Mesangial cell (primary cell): ENCODE results near the genes SF1, MAP4K2 and CDC42BPG.

GRCh38 chr11:64764931-64765214 lies 5.1 kb upstream of the PYGM start:
- RAMPAGE, long total RNA, result no peak

DNA sequence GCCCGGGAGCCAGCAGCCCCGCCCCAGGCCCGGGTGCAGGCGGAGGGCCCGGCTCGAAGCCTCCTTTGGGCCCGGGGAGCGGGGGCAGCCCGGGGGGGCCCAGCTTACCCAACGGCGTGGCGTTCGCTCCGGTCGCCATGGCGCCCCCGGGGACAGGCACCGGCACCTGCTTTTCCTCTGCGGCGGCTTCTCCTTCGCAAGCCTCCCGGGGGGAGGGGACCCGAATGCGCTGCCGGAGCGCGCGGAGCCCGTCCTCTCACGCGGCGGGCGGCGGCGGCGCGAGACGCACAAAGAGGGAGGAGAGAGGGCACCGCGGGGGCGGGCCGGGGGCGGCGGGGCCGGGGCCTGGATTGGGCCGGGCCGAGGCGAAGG lies at the start of gene SF1:
Gene SF1 (minus strand): TSS at position 289 of the 372 bp plus-strand sequence.
- RAMPAGE, long total RNA, result start-site peak on the minus strand centred at position 241 of the sequence, 86 bp wide, 811 reads

DNA sequence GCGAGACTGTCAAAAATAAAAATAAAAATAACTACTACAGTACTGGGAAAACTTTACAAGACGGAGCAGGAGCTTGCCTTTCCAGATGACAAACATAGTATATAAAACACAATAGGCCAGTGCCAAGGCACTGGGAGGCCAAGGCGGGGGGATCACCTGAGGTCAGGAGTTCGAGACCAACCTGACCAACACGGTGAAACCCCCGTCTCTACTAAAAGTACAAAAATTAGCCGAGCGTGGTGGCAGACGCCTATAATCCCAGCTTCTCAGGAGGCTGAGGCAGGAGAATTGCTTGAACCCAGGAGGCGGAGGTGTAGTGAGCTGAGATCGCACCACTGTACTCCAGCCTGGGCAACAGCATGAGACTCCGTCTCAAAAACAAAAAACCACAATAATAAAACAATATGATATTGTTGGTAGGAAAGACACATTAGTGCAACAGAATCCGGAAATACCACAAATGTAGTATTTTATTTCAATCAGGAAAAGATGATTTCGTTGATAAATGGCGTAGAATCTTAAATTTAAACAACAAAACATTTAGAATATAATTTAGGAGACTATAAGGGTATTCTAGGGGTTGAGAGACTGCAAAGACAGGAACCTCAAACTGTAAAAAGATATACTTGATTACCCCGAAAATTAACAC lies 1.5 kb upstream of the SF1 start:
- RAMPAGE, long total RNA, result no peak

DNA sequence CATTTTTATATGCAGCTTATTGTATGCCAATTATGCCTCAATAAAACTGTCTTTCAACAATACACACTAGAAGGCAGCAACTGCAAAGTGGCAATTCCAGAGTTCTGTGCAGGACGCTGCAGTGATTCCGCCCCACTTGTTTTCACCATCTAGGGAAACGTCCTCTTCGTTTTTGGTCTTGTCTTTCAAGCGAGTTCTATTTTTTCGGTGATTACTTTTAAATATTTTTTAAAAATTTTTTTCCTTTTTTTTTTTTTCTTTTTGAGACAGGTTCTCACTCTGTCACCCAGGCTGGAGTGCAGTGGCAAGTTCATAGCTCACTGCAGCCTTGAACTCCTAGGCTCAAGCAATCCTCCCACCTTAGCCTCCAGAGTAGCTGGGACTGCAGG lies 7.0 kb upstream of the SF1 start:
- RAMPAGE, long total RNA, result no peak

DNA sequence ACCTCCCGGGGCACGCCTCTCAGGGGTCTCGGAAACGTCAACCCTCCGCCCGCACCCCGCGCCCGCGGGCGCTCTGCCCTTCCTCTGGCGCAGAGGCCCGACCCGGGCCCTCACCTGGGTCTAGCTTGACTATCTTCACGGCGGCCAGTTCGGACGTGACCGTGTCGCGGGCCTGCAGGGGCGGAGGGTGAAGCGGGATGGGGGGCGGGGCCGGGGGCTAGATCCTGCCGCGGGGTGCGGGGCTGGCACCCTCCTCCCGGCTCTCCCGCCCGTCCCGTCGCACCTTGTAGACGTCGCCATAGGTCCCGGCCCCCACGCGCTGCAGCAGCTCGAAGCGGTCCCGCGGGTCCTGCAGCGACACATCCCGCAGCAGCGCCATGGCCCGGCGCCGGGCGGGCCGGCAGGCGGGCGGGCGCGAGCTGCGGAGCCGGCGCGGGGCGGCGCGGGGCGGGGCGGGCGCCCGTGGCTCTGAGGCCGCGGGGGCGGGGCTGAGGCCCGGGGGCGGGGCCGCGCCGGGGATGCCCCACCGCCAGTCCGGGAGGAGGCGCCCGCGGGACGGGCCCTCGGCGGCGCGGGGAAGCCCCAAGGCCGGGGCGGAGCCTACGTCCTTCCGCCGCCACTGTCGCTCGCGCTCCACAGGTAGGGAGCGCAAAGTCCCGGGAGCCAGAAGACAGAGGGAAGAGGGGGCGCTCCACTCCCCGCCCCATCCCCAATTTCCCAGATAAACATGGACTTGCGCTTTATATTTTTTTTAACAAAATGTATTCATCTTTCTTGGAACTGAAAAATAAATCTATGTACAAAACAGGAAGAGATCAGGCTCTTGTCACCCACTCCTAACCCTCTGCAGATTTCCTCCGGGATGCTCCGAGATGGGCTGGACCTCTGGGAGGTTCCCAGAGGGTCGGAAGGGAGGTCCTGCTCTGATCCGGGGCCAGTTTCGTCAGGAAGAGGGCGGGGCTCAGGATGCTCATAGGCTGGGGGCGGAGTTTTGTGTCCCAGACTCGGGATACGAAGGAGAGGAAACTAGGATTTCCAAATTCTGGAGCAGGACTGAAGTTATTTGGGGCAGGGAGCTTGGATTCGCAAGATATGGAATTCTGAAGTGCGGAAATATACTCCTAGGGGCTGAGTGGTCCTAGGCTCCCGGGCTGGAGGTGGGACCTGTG lies at the start of gene MAP4K2:
Gene MAP4K2 (minus strand): TSS at position 444 of the 1,169 bp plus-strand sequence.
- RAMPAGE, long total RNA, result no peak

DNA sequence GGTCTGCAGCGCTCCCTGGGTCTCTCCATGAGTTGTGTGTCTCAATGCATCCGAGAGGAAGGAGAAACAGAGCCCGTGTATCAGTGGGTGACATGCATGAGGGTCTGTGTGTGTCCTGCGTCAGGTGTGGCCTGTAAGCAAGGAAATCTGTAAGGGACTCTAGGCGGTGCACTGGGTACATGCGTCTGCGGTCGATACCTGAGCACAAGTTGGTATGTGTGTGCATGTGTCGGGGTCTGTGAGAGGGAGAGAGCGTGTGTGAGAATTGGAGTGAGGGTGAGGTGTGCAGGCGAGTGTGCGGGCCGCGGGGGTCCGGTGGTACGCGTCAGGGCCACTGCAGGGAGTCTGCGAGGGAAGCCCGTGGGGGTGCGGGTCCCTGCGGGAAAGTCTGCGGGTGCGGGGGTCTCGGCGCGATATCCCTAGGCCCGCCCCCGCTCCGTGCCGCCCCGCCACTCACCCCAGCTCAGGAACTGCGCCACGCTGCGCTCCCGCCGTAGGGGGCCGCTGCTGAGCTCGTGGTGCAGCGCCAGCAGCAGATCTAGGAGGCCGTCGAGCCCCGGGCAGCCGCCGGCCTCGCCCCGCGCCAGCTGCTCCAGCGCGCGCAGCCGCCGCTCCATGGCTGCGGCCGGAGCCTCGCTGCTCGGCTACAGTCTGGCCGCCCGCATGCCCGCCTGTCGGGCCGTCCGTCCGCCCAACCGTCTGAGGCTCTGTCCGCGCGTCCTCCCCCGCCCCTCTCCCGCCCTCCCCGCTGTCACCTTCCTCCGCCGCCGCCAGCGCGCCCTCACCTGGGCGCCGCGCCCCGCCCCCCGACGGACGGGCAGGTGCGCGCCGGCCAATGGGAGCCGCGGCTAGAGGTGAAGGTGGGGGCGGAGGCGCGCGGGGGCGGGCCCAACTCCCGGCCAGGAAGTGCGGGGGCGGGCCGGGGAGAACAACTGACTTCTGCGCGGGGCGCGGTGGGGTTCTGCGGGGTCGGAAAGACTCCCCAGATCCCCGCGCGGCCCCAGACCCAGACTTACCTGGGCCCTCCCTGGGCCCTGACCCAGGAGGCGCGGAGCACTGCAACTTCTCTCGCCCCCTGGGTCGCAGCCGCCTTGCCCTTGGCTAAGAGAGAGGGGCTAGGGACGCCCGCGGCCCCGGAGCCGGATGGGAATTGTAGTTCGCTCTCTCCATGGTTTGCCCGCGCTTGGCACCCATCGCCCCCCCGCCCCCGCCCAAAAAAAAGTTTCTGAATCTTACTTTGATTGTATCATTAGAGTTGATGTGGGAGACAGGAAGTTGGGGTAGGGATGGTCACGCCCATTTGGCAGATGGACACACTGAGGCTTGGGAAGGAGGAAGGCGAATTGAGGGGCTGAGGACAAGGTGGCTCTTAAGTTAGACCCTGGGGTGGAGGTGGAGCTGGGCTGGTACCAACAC lies at the start of gene CDC42BPG:
Gene CDC42BPG (minus strand): TSS at position 701 of the 1,416 bp plus-strand sequence.
- RAMPAGE, long total RNA, result no peak

DNA sequence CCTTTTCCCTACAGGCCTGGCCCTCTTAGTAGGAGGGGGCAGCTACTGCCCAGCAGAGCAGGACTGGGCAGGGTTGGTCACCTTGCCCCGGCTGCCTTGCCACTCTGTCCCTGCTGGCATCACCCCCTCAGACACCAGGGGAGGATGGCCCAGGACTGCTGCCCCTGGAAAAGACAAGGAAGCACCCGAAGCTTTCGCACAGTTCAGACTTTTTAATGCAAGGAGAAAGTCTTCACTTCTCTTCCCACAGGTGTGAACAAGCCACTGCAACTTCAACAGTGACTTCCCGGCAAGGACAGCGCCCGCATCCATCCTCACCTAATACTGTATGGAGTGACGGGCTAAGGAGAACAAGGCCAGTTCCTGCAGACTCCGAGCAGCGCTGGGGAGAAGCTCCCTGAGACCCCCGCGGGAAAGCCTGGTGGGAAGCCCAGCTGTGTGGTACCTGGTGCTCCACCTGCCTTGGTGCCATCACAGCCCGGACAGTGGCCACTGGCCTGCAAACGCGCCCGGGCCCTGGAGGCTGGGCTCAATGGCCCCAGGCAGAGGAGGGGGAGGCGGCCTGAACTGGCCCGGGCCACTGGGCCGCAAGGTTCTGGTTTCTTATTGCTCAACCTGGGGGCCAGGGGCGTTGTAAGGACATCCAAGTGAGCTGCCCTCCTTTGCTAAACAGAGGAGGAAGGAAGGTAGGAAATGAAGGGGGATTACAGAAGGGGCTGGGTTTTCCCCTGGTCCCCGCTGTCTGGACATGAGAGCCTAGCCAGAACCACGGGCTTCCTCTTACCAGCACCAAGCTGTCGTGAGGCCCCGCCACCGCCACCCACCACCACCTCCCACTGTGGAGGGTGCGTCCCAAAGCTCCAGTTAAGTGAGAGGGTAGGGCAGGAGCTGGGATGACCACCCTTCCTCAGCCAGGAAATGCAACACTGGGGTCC lies 8.4 kb upstream of the CDC42BPG start:
- RAMPAGE, long total RNA, result no peak

DNA sequence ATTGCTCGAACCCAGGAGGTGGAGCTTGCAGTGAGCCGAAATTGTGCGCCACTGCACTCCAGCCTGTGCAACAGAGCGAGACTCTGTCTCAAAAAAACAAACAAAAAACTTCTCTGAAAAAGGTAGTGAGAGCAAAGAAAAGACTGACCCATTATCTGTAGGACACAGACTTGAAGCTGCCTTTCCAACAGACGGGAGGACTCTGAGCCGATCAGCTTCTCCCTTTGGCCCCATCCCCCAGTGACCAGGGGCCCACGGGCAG lies 3.0 kb downstream of the EHD1 start:
- RAMPAGE, long total RNA, result no peak

DNA sequence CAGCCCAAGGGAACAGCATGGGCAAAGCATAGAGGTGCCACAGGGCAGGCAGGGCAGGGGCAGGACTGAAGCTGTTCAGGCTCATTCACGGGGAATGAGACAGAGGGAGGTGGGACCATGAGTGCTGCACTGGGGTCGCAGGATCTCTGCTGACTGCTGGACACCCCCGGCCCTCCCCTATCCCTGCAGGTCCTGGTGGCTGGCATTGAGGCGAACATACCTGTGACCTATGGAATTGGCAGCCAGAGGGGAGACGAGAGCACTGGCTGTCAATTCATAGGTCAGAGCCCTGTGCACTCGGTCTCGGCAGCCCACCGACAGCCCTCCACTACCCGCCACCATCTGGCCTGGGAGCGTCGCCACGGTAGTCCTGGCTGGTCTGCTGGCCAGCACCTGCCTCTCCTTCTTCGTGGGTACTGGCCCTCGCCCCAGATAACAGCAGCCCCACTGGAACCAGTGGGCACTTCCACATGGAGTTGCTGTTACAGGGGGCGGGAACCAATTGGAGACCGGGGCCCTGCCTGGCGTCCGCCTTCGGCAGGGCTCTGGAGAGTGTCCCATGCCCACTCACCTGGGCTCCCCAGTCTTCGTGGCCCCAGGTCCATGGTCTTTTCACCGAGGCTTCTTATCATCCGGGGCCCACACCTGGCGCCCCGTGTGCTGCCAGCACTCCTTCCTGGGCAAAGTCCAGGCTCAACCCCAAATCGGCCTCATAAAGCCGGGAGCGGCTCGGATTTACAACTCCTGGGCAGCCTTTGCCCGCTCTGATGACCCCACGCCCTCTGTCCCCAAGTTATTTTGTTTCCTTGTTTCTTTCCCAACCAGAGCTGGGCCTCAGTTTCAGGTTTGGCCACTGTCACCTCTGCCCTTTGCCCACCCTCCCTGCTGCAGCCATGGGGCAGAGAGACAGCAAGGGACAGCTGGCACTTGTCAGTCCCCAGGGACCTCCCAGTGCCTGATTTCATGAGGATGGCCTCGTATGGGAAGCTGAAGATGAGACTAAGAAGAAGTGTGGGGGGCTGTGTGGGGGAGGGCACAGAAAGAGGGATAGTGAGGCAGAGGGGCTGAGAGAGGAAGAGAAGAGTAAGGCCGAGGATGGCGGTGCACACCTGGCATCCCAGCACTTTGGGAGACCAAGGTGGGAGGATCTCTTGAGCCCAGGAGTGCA lies 12.9 kb upstream of the EHD1 start:
- RAMPAGE, long total RNA, result no peak

DNA sequence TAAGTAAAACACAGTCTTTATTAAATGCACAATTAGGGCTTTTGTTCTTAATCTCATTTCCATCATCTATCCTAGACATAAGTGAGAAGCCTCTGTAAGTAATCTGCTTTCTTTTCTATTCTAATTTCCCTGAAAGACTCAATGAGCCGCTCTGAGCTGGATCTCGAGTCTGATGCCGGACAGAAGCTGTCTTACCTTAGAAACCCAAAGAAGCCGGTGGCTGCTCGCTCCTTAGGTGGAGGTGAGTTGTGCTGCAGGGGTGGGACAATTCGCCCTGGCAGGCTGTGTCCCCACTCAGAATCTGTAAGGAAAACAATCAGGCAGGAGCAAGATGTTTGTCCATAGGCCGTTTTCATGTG lies 3.8 kb upstream of the GPHA2 start:
- RAMPAGE, long total RNA, result no peak

DNA sequence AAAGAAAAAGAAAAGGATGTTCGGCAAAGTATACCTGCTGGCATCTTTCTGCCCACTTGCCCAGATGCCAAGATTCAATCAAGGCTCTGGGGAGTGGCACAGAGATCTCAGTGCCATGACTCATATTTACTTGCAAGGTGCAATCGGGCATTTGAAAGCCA lies 1.3 kb downstream of the MAJIN start:
- RAMPAGE, long total RNA, result no peak

GRCh38 chr11:65043733-65044403 lies 2.9 kb downstream of the SAC3D1 start:
- RAMPAGE, long total RNA, result no peak

- RAMPAGE, long total RNA, result no peak
These were observed 2.0 kb upstream of the TM7SF2 start for GRCh38 chr11:65109687-65109995.

- RAMPAGE, long total RNA, result no peak
These were observed 4.2 kb upstream of the SPDYC start for GRCh38 chr11:65165720-65166330.

- RAMPAGE, long total RNA, result no peak
These were observed 421 bp downstream of the DPF2 start for GRCh38 chr11:65333973-65334572.

DNA sequence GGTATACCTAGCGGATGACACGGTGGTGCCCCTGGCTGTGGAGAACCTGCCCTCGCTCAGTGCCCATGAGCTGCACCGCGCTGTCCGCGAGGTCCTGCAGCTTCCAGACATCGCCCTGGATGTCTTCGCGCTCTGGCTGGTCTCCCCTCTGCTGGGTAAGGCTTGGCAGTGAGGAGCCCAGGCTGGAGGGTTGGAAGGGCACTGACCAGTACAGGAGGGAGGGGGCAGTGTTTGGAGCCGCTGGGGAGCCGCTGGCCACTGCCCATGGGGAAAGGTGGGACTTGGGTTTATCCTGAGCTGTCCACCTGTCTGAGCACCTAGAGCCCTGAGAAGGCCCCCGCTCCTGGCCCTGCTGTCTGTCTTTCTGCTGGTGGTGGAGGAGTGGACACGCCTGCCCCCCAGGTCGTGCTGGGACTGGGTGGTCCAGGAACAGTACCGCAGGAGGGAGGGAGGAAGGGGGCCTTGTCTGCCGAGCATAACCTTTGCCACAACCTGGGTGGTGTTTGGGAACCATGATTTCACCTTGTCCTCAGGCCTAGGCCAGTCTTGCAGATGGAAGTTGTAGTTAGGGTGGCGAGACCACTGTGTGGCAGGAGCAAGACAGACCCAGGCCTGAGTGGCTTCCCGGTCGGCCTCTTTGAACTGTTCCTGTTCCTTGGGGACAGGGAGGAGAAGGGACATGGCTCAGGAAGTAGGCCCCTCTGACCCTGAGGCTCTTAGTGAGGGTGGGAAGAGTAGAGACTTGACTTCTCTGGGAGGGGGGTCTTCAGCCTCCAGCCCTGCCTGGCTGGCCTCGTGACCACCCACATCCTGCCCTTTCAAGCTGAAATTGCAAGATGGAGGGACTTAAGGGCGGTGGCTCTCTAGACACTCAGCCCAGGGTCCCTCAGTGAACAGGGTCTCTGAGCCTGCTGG lies 3.2 kb downstream of the FRMD8 start:
- RAMPAGE, long total RNA, result no peak

- RAMPAGE, long total RNA, result no peak
These were observed 27.0 kb downstream of the FRMD8 start for GRCh38 chr11:65413238-65414089.

DNA sequence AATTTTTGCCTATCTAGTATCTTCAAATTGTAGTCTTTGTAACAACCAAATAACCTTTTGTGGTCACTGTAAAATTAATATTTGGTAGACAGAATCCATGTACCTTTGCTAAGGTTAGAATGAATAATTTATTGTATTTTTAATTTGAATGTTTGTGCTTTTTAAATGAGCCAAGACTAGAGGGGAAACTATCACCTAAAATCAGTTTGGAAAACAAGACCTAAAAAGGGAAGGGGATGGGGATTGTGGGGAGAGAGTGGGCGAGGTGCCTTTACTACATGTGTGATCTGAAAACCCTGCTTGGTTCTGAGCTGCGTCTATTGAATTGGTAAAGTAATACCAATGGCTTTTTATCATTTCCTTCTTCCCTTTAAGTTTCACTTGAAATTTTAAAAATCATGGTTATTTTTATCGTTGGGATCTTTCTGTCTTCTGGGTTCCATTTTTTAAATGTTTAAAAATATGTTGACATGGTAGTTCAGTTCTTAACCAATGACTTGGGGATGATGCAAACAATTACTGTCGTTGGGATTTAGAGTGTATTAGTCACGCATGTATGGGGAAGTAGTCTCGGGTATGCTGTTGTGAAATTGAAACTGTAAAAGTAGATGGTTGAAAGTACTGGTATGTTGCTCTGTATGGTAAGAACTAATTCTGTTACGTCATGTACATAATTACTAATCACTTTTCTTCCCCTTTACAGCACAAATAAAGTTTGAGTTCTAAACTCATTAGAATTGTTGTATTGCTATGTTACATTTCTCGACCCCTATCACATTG lies 39.5 kb downstream of the FRMD8 start:
- RAMPAGE, long total RNA, result no peak

GRCh38 chr11:65426998-65427629 lies 40.7 kb downstream of the FRMD8 start:
- RAMPAGE, long total RNA, result no peak

DNA sequence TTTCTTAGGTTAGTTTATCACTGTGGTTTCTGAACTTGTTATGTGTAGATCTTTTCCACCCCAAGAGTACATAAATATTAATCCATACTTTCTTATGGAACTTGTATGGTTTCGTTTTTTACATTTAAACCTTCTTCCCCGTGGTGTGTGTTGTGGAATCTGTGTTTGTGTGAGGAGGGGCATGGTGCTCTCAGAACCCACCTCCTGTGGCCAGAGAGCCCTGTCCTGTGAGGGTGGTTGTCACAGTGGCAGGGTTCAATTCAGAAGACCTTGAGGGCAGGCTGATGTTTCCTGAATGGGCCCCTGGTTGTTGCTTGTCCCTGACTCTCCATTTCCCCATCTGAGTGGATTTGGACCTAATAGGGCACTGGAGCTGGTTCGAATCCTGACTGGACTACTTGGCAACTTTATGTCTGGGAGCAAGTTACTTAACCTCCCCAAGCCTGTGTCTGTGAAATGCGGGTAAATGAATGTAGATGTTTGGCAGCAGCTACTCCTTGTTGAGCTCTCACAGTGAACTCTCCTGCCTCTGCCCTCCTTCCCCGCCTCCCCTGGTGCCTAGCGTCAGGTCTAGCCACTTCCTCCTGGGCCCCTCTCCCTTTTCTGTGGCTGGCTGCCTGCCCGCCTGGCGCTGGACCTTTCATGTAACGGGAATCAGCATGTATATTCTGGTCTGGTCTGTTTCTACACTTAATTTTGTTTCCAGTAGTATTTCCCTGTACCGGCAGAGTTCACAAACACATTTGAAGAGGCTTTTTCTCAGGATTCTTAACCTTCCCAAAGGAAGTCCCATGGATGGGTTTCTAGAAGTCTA lies 43.5 kb downstream of the FRMD8 start:
- RAMPAGE, long total RNA, result no peak